Measurements from ENCODE around the gene MRPS11.

DNA sequence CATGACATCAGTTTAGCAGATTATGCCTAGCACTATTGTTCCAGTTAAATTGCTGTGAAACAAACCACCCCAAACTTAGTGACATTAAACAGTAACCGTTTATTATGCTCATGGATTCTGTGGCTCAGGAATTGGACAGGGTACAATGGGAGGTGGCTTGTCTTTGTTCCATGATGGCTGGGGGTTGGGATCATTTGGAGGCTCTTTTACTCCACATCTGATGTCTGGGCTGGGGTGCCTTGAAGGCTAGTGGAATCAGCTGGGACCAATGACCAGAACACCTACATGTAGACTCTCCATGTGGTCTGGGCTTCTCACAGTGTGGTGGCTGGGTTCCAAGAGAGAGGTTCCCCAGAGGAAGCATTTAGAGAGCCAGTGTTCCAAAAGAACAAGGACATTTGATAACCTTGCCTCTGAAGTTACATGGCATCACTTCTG lies 44.5 kb downstream of the PDE8A start:
- PRO-cap = no peak

DNA sequence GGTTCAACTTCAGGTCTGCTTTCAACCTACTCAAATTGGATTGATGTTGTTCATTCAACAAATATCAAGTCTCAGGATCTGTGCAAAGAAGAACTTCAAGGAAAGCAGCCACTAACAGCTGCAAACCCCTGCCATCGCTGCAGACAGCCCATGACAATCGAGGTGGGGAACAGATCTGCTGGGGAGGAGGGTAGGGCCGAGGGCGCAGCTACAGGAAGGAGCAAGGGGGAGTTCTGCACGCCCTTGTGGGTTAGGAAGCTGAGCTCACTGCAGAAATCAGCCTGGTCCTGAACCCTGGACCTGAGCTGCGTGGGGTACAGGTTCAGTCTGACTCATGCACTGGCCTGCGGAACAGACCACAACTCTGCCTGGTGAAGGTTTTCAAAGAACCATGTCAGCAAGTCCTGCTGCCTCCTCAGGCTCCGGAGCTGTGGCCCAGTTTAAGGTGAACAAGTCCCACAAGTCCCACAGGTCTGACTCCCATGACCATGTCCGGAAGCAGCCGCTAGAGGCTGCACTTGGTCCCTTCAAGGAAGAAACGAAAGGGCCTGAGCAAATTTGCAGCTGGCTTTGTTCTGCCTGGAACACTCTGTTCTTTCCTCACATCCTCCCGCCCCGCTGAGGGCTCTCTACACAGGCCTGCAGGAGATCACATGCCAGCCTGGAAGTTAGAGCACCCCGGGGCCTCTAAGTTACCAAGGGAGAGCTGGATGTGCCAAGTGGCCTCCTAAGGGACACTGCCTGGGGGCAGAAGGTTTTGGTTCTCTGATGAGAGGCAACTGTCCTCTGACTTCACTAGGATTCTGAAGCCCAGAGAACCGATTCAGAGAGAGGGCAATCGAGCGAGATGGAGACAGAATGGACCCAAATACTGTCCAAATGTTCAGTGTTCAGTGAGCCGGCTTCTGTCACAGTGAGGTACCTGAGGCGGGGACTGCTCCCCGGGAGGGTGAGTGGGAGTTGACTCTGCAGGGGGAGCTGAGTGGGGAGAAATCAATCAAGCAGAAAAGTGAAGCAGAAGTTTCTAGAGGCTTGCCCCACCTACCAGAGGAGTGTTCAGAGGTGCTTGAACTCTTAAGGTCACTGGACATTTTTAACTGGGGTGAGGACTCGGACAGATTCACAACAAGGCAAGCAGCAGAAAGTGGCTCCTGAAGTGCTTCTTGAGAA lies 49.2 kb upstream of the AKAP13 start:
- PRO-cap = bidirectional peak, plus-strand start at position 698 of the sequence, minus-strand start at position 442 of the sequence

GRCh38 chr15:85337188-85337971 lies 43.0 kb upstream of the AKAP13 start:
- PRO-cap = unidirectional peak, plus-strand start at chr15:85337639

DNA sequence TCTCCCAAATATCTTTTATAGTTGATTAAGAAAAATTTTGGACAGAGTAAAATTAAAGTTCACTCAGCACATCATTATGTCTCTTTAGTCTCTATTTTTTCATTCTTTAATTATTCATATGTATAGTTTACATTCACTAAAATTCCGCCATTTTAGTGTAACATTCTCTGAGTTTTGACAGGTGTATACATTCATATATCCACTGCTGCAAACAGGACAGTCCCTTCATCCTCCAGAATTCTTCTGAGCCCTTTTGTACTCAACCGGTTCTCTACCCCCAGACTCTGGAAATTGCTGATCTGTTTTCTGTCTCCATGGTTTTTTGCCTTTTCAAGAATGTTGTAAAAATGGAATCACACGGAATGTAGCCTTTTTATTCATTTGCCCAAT lies 4.9 kb downstream of the AKAP13 start:
- PRO-cap = no peak

- PRO-cap = no peak
These were observed 201.9 kb downstream of the AKAP13 start for GRCh38 chr15:85582444-85582641.

DNA sequence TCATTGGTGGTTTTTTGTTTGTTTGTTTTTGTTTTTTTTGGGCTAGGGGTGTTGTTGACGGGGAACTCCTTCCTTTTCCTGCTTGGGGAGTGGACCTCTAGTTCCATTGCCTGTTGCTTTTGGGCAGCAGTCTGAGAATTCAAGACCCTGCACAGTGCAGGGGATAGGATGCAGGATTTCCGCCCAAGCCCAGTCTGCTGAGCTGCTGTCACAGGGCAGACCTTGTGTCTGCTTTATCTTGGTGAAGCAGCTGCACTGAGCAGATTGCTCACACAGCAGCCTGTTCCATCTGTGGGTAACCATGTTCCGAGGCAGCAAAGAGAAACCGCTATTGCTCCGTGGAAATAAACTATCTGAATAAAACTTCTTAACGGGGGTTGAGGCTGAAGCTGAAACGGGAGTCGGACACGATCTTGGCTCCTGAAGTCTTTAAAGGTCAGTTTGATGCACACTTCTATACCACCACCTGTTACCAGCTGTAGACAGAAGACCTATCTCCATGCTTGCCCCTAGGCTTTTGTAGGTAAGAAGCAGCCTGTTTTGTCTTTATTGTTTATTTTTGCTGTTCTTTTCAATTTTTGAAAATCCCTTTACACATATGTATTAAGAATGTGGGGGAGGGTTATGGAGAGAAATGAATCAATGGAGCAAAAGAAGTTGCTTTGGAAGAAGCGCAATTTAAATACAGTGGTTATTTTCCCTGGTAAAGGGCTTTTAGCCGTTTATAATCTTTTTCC lies 202.4 kb downstream of the AKAP13 start:
- PRO-cap = bidirectional peak, plus-strand start at position 271 of the sequence, minus-strand start at position 140 of the sequence

DNA sequence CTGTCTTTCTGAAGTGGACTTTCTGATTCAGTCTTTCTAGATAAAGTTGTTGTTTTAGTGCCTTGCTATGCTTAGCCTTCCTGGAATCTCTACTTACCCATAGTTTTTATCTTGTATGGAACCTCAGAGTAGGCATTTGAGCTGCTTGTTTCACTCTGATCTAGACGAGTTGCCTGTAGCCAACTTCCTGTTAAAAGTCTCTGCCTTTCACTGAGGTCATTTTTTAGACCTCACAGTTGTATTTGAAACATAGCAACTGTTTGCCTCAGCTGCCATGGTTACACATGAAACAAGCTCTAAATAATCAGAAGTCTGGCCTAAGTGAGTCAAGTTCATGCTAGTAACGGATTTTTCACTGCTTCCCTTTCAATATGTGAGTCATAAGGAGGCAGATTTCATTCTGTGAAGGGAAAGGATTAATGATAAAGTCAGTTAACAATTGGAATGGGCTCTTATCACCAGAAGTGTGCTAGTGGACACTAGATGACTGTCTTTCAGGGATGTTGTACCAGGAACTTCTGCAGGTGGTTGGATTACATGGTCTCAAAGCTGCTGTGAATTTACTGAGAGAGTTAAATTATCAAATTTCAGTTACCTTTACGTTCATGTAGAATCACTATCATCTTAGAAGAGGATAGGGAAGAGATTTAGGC lies 126.7 kb downstream of the KLHL25 start:
- PRO-cap = no peak

- PRO-cap = no peak
These were observed 68.5 kb downstream of the KLHL25 start for GRCh38 chr15:85726088-85726795.

GRCh38 chr15:85746916-85747862 lies 47.5 kb downstream of the KLHL25 start:
- PRO-cap = no peak

DNA sequence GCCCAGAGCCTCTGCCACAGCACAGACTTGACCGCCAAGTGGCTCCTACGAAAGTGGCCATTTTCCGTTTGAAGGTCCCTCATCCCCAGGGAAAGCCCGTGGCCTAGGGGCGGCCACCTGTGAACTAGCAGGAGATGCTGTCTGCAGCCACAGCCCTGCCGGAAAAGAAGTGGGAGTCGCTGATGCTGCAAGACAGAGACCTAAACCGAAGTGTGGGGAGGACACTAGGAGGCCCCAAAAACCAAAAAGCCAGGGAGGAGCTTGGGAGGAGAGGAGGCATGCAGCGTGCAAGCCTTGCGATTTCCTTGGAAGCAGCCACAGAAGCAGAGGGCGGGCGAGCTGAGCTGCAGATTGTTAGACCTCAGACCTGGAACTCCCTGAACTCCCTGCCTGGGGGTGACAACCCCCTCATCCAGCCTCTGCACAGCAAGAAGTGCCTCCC lies 43.9 kb downstream of the KLHL25 start:
- PRO-cap = no peak

DNA sequence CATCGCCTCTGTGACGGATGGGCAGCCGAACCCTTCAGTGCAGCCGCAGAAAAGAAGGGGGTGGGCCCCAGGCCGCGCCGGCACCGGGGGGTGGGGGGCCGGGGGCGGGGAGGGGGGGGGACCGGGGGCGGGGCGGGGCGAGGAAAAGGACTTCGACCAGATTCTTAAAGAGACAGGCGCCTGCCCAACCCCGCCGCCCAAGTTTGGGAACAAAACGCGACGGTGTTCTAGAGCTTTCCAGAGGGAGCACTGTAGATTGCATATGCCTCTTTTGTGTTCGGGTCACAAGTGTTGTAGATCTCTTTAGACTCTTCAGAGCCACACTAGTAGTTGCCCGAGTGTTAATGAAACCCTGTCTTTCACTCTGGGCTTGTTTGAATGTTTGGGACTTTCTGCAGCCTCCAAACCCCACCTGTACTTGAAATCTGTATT lies 268 bp upstream of the KLHL25 start:
- PRO-cap = no peak

- PRO-cap = no peak
These were observed 5.8 kb upstream of the KLHL25 start for GRCh38 chr15:85800506-85800982.

GRCh38 chr15:86528034-86528346 lies 448.3 kb downstream of the AGBL1 start:
- PRO-cap = no peak

DNA sequence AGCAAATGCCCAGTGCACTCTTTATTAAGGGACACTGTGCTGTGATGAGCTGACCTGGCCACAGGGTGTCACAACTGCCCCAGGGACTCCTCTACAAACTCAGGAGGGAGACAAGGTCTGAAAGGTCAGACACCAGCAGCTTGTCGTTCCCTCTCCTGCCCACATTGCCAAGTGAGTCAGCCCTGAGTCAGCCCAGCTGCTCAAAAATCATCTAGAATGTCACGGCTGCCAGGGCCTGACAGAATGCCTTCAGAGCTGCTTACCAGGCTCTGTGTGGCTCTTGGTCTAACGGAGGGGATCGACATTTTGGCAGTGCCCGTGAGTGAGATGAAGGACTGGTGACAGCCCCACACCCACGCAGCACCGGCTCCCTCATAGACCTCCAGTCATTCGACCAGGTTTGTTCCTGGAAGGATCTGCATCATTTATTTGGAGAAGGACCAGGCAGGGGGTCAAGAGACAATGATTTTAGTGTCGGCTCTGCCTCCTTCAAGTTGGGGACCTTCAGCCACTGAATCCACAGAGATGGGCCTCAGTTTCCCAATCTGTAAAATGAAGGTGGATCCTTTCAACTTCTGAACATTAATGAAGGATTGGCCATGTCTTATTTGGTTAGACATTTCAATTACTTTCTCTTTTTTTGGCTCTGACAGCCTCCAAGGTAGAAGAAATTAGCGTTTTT lies 545.2 kb downstream of the AGBL1 start:
- PRO-cap = no peak

- PRO-cap = no peak
These were observed 555.6 kb downstream of the AGBL1 start for GRCh38 chr15:86635352-86635618.

DNA sequence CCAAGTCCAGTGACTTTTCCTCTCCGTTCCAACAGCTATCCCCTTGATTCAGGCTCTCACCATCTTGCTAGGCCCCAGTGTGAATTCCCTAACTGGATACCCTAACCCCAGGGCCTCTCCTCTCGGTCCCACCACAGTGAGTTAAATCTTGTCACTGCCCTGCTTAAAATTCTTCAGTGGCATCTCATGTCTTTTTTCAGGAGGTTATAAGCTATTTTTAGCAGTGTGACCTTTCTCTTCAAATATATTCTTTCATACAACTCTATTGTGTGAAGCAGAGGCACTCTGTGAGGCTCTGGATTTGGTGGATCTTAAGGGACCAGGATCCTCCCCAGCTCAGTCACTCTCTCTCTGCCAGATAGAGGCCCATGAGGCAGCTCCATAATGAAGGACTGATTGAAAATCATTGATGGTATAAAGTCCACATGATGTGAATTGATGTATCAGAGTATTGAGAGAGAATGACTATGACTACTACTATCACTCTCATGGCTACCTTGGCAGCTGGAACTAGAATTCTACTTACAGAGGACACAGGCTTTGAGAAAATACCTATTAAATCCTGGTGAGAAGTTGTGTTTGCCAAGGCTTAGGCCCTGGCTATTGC lies 760.4 kb downstream of the NTRK3 start:
- PRO-cap = bidirectional peak, plus-strand start at position 273 of the sequence, minus-strand start at position 161 of the sequence

DNA sequence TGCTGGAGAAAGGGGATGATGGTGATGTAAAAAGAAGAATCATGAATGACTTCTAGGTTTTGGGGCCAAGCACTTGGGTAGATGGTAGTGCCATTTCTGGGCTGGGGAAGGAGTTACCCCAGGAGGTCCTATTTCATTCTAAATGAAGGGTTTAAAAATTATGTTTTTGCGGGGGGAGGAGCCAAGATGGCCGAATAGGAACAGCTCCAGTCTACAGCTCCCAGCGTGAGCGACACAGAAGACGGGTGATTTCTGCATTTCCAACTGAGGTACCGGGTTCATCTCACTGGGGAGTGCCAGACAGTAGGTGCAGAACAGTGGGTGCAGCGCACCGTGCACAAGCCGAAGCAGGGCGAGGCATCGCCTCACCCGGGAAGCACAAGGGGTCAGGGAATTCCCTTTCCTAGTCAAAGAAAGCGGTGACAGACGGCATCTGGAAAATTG lies 100.4 kb upstream of the NTRK3 start:
- PRO-cap = no peak

DNA sequence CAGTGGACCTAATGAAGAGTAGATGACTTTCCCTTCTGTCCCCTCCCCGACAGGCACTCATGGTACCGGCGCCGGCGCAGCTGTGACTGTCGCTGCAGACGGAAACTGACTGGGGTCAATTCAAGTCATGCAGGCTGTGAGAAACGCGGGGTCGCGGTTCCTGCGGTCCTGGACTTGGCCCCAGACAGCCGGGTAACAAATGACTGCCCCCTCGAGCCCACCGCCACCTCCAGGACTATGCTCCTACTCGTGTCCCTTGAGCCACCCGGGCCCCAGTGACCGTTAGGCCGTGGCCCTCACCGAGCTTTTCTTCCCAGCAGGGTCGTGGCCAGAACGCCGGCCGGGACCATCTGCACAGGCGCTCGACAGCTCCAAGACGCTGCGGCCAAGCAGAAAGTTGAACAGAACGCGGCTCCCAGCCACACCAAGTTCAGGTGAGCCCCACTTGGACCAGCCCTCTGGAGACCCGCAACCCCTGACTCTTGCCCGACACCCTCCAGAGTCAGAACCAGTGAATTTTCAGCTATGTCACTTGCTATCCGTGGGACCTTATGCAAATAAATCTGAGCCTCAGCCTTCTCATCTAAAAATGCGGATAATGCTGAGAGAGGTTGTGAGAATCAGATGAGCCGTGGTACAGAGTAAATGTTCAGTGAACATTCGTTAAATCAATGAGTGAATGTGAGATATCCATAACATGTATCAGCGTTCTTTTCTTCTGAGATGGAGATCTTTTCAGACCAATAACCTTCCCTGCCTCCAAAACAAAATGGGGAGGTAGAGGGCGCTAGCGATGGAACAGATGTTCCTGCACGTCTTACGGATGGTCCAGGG lies at the start of gene MRPS11:
Gene MRPS11 (plus strand): TSS at position 118 of the 834 bp plus-strand sequence.
- PRO-cap = bidirectional peak, plus-strand start at position 118 of the sequence, minus-strand start at position 59 of the sequence

GRCh38 chr15:88603956-88604251 lies 17.2 kb upstream of the AEN start:
- PRO-cap = no peak

- PRO-cap = unidirectional peak, minus-strand start at chr15:88622336
These were observed 915 bp downstream of the AEN start for GRCh38 chr15:88621858-88622651.

Data from left ventricle myocardium (tissue), 1 donor.